Esophagus squamous epithelium (tissue), 4 donors: Measurements from ENCODE around the gene ARMC2.

DNA sequence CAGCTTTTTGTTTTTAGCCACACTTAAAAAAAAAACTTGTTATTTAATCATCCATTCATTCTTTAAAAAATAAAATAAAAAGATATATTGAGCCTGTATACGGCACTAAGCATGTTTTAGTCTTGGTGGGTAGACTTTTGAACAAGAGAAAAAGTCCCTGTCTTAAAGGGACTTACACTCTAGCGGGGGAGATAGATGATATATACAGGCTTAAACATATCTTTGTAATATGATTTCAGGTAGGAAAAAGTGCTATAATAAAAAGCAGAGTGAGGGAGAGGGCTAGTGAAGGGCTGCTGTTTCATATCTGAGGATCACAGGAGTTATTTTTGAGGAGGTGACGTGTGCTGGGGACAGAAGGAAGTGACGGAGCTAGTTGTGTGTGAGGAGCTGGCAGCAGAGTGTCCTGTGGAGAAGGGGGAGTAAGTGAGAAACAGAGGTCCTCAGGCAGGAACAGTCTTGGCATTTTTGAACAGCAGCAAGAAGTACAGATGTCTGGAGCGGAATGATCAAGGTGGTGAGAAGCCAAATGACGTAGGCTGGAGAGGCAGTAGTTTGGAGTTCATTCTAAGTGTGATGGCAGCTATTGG lies 52.1 kb downstream of the SOBP start:
- PRO-cap: no peak
- RAMPAGE, long total RNA, 4 experiments: no peak in any of the 4 experiments

DNA sequence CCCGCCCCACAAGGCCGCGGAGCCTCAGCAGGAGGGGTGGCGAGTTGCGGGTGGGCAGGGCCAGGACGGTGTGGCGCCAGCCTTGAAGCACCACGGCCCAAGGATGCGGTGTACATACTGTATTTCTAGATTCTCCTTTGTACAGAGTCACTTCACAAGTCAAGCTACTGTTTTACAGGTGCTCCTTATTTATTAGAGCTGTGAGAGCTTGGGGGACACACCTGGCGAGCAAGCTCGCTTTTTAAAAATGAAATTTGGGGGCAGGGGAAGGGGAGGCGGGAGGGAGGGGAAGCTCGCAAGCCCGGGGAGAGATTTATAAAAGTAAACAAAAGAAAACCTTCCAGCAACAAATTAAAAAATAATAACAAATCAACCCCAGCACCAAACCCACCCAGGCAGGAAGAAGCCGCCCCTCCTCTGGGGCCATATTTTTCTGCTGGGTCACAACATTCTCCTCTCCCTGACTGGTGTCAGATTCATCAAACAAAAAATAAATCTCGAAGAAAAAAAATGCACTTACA lies 164.4 kb downstream of the SCML4 start:
- PRO-cap: no peak
- RAMPAGE, long total RNA, 4 experiments: no peak in any of the 4 experiments

GRCh38 chr6:107811770-107812308 lies 12.3 kb downstream of the SCML4 start:
- PRO-cap: no peak
- RAMPAGE, long total RNA, 4 experiments: no peak in any of the 4 experiments

- PRO-cap: no peak
- RAMPAGE, long total RNA, 4 experiments: no peak in any of the 4 experiments
These were observed 970 bp downstream of the SCML4 start for GRCh38 chr6:107823051-107823634.

- PRO-cap: no peak
- RAMPAGE, long total RNA, 4 experiments: no peak in any of the 4 experiments
These were observed 19.3 kb upstream of the SCML4 start for GRCh38 chr6:107843439-107843728.

DNA sequence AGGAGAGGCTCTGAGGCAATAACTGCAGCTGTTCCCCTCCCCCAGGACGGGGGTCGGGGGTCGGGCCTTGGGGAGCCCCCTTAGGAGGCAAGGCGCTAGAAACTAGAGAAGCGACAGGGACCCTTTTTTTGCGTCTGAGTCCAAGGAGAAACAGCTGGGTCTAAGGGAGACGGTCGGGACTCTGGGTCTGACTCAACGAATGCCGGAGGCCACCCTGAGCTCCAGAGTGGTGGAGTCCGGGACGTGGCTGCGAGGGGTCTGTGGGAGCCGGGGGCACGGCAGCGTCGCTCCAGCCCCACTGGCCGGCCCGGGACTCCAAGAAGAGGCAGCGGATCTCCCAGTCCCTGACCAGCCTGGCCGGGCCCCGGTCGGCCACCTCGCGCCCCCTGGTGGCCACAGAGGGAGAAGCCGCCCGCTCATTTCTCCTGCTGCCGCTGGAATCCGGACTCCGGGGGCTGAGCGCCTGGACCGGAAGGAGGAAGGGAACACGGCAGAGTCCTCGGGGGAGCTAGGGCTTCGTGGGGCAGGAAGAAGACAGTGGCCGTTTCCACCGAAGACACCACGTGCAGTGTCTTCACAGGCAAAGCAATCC lies 24.0 kb upstream of the SCML4 start:
- PRO-cap: no peak
- RAMPAGE, long total RNA, 4 experiments: no peak in any of the 4 experiments

DNA sequence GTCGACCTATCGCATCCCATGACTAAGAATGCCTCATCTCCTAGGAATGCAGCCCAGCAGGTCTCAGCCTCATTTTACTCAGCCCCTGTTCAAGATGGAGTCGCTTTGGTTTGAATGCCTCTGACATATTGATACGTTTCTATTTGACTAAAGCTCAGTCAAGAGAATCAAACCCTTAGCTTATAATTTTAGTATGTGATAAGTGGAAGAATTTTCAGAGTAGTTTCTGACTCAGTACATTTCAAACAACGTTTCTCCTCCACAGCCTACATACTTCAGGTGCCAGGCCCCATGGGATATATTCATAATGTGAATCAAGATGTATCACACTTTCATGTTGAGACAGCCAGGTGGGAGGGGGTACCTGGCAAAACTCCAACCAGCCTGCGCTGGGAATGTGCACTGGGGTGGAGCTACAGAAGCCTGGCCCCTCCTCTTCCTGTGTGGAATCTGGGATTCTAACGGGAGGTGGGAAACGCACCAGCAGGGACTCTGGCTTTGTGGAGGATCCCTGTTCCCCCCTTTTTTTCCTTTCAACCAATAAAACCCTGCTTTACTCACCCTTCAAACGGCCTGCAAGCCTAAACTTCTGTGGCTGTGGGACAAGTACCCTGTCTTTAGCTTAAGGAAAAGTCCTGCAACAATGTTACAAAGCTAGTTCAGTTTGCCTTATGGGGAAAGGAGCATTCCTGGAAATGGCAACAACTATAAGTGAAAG lies 6.8 kb upstream of the SEC63 start:
- PRO-cap: no peak
- RAMPAGE, long total RNA, 4 experiments: no peak in any of the 4 experiments

DNA sequence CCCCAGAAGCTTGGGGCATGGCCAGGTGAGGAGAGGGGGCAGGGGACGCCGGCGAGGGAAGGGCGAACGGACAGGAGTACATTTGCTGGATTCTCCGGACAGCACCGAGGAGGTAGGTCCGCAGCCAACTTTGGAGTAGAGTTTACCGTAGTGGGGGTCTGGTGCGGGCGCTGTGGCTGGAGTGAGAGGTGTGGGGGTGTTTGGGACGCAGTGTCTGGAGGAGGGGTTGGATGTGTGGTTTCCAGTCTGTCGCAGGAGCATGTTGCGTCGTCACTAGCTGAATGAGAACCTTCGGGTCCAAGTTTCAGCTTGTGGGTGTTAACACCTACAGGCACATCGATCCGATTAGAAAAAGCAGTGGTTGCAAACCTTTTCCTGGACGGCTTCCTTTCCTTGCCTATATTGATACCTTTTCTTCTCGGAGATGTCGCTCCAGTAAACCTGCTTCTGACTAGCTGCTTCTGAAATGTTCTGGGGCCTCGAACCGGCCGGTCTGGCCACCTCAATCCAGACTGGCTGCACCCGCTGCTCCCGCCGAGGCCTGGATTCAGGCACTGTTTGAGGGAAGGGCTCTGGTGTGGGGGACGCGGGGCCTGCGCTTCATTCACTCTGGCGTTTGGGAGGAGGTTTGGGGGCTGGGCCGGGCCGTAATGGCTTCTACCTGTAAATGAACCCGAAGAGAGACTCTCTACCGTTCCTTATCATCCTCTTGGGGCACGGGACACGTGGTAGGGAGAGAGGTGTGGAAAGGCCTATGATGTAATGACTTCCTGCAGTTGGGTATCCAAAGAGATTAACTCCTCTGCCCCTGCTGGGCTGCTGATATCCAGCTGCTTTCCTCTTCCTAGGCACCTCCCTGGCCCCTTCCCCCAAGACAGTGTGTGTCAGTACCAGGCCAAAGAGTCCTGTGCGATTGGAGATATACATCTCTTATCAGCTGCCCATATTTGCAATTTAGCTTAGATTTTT lies 1.6 kb downstream of the FOXO3 start:
- PRO-cap: bidirectional peak, plus-strand start at position 244 of the sequence, minus-strand start at position 283 of the sequence; bidirectional peak, plus-strand start at position 872 of the sequence, minus-strand start at position 675 of the sequence
- RAMPAGE, long total RNA, 4 experiments: no peak in any of the 4 experiments

- PRO-cap: no peak
- RAMPAGE, long total RNA, 4 experiments: no peak in any of the 4 experiments
These were observed 23.0 kb downstream of the FOXO3 start for GRCh38 chr6:108583589-108584234.

DNA sequence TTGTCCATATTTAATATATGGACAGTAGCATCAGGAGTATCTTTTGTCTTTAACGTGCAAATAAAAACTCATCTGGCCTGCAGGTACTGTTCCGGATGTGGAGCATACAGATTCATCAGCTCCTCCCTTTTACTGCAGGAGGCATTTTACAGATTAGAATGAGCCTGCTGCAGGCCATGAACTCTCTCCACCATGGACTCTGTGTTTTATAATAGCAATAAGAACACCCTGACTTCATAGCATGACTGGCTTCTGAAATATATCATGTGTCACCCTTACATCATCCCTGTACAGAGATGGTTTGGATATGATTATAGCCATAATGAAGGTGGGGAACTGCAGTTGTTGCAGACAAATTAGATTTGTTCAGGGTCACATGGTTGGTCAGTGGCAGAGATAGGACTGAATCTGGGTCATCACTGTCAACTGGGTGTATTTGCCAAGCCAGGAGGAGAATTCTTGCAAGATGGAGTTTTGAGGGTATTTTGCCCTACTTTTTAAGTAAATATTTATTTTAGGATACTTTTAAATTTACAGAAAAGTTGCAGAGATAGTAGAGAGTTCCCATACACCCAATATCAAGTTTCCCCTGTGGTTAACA lies 100.7 kb downstream of the FOXO3 start:
- PRO-cap: no peak
- RAMPAGE, long total RNA, 4 experiments: no peak in any of the 4 experiments

GRCh38 chr6:108689119-108689742 lies 128.5 kb downstream of the FOXO3 start:
- PRO-cap: bidirectional peak, plus-strand start at chr6:108689564, minus-strand start at chr6:108689490
- RAMPAGE, long total RNA, 4 experiments: no peak in any of the 4 experiments

DNA sequence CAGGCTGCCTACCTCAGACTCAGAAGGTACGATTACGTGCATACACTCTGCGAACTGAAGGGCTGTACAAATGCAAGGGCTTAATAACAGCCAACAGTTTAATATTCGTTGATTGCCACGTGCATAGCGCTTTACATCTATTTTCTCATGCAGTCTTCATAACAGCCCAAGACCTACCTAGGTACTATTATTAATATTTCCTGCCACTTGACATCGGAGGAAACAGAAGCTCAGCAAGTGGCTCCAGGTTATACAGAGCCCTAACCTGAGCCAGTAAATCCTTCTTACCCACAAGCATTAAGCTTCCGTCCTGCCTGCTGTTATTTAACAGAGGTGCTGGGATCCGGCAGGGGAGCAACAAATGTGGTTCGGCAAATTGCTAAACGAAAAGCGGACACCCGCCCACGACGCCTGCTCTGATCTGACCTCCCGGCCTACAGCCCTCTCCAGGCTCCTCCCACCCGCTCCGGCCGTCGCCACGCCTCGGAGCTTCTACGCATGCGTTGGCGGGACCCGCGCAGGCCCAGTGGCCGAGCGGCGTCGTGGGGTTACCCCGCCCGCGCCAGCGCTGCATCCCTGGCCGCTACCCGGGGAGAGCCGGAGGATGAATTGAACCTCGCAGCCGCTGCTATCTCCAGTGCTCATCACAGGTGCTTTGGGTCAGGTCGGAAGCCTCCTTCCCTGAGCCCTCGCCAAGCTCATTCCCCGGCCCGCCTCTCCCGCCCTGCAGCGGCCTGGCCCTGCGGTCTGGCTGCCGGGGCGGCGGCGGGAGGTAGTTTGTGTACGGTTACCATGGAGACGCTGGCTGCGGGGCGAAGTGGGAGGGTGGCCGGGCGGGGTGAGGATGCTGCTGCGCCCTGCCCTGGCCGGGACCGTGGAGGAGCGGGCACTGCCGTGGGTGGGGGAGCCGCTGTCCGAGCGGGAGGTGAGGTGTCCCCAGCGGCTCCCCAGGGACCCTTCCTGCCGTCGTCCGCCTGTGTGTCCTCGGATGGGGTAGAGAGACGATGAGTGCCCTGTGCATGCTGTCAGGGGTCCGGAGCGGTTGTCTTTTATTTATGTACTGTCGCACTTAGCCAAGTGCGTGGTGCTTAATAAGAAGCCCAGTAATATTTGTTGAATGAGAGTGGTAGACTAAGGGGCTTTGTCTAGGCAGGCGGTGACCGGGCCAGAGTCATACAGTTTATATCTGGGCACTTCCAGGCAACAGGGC lies at the start of gene ARMC2:
ARMC2 (plus strand) TSS at position 526 of the 1,210 bp plus-strand sequence.
- PRO-cap: bidirectional peak, plus-strand start at position 526 of the sequence, minus-strand start at position 438 of the sequence; bidirectional peak, plus-strand start at position 889 of the sequence, minus-strand start at position 749 of the sequence
- RAMPAGE, long total RNA, 4 experiments: start-site peak on the plus strand in 3 of 4 experiments, centred at positions 528 to 548 of the sequence, 21 to 41 reads per replicate

DNA sequence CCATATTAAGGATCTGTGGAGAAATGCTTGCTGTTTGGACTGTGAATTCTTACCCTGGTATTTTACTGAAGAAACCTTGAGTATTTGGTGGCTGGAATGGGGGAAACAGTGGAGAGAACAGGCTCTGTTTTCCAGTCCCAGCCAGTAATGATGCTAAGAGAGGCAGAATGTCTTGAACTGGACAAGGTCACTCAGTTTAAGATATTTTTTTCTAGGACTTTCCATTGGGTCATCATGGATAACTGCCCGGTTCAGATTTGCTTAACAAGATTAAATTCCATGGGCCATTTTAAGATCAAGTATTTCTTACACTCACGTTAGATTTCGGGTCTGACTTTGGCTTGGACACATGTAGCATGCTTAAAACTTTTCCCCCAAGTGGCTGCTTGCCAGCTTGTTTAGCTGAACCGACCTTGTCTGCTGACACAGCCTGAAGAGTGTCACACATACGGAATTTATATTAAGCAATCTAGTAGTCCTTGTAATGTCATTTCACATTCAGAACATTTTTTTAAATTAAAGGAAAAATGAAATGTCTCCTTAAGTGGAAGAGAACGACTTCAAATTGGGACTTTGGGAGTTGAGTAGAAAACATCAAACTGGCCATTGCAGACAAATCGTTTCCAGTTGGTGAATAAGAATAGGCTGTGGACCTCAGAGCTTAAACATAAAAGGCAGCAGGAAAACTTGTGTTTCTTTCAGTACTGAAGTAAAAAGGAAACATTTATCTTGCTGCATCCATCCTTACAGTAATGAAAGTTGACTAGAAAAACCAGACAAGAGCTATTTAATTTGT lies 28.9 kb downstream of the ARMC2 start:
- PRO-cap: bidirectional peak, plus-strand start at position 320 of the sequence, minus-strand start at position 149 of the sequence
- RAMPAGE, long total RNA, 4 experiments: no peak in any of the 4 experiments

- PRO-cap: unidirectional peak, plus-strand start at chr6:109007013
- RAMPAGE, long total RNA, 4 experiments: start-site peak on the minus strand in 1 of 4 experiments, at chr6:109007154-109007203 at its widest, 5 reads per replicate
These were observed 87.7 kb downstream of the SESN1 start for GRCh38 chr6:109006859-109007390.

GRCh38 chr6:109080027-109080302 lies 14.7 kb downstream of the SESN1 start:
- PRO-cap: no peak
- RAMPAGE, long total RNA, 4 experiments: no peak in any of the 4 experiments

DNA sequence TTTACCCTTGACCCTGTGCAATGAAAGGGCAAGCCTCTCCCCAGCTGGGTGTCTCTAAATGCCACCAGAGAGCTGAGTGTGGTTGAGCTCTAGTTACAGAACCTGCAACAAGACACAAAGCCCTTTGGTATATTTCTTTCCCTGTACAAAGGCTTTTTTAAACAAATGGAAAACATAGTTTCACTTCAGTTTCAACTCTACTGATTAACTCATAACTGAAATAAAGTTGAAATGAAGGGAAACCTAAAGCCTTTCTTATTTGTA lies 65.2 kb downstream of the CD164 start:
- PRO-cap: no peak
- RAMPAGE, long total RNA, 4 experiments: no peak in any of the 4 experiments

GRCh38 chr6:109349518-109349925 lies 32.7 kb downstream of the CD164 start:
- PRO-cap: no peak
- RAMPAGE, long total RNA, 4 experiments: no peak in any of the 4 experiments

DNA sequence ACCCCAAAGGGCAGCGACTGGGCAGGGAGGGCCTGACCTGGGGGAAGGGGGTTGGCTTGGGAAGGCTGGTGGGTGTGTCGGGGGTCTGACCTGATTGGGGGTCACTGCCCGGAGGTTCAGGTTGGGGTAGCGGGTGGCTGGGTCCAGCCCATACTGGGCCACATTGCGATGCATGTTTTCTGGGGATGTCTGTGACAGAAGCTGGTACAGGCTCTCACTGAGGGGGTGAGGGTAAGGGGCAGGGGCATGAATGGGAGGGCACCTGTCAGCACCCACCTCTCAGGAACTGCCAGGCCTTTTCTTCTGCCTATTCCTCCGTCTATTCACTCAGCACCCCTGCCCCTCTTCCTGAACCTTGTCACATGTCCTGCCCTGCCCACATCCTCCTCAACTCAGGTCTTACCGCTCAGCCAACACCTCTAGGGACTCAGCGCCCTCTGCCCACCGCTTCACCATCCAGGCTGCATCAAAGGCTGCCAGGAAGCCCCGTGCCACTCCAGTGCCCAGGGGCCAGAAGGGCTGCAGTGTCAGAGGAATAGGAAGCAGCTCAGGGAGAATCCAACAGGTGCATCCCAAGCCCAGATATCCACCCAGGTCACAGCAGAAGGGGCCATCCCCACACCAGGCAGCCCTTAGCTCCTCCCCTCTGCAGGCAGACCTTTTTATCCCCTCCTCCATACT lies 5.9 kb downstream of the MICAL1 start:
- PRO-cap: no peak
- RAMPAGE, long total RNA, 4 experiments: no peak in any of the 4 experiments

DNA sequence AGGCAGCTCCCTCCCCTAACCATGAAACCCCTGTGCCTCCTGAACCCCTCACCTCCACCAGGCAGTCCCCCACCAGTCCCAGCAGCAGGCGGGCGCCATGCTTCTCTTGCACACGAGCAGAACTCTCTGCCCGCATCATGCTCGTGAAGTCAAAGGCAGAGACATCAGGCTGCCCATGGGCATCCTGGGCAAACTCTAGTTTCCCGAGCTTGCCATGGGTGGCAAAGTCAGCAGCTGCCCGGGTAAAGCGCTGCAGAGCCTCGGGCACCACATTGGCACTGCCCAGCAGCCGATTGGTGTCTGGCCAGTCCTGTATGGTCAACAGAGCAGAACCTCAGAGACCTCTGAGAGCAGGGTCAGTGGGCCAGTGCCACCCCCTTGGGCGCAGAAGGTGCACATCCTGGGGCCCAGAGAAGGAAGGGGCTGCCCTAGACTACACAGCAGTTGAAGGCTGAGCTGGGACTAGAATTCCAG lies 5.3 kb downstream of the MICAL1 start:
- PRO-cap: no peak
- RAMPAGE, long total RNA, 4 experiments: no peak in any of the 4 experiments

GRCh38 chr6:109456148-109456561 lies 583 bp upstream of the MICAL1 start:
- PRO-cap: no peak
- RAMPAGE, long total RNA, 4 experiments: no peak in any of the 4 experiments